GM06990 (cell line): ENCODE measurements around the genes CFC1B and POTEJ.

DNA sequence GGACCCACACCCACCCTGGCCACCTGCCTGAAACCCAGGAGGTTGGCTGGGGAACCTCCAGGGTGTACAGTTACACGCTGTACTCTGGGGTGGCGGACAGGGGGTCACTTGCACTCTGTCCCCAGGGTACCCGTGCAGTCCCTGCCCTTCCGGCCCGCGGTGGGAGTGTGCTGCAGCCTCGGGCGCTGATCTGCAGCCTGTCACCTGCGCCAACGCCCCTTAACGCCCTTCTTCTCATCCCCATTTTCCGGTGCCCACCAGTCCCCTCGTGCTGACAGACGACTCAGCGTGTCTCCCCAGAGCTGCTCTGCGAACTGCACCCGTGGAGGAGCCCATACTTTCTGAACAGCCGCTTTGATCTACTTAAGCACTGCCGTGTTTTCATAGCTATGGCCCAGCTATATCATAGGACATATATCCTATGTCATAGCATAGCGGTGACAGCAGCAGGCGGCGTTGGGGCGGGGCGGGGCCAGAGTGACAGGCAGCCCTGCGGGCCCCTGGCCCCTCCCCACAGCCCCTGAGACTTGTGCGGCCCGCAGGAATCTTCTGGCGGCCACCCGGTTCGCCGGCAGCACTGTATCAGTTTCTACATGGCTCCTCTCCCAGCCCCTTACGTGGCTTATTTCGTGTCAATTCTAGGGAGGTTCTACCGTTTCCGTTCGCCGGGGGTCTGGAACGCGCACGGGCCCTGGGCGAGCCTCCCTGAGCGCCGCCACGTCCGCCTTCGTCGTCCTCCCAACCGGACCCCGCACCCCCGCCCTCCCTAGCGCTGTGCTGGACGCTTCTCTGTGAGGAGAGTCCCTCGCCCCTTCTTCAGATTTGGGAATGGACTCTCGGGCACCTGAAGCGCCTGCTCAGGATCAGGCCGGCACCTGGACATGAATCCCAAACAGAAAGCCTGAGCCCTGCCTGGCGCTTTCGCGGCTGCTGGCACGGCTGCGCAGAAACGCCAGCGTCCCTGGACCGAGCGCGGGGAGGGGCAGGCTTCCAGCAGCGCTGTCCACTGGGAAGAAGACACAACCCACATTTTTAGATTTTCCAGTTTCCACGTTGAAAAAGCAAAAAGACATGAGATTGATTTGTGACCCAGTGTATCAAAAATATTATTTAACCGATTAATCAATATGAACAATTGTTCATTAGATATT lies 35.4 kb downstream of the PTPN18 start:
- RRBS, result 4% methylated on average over 23 of the region's 69 CpGs

DNA sequence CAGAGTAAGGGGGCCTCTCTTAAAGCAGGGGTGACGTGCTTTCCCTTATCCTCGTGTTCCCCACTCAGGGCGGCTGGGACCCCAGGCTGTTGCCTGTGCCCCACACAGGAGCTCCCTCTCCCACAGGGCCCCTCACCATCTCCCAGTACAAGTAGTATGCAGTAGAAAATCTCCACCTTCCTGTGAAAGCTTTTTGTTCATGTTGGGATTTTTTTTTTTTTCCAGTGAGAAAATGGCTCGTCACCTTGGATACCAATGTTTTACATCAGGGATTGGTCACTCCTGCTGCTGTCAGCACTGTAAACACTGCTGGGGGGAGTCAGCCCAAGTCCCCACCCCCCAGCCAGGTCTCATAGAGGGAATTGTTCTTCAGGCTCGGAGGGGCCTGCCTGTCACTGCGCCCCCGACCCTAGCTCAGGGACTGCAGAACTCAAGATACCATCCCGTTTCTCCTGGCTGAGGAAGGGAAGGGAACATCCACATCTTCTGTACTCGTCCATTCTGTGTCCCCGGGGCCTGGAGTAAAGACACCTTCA lies at the start of gene CFC1B:
TSS of gene CFC1B (plus strand) at position 353 of the 536 bp plus-strand sequence.
- RRBS, result no CpG with 5 or more reads among the region's 10 CpGs

- RRBS, result no CpG with 5 or more reads among the region's 16 CpGs
Measured at GRCh38 chr2:130611136-130611650, at the start of gene POTEJ. Gene POTEJ (plus strand): TSS chr2:130611440.

- RRBS, result no CpG with 5 or more reads among the region's 37 CpGs
Measured at GRCh38 chr2:130693489-130694030, 35.3 kb upstream of the GPR148 start.

- RRBS, result no CpG with 5 or more reads among the region's 18 CpGs
Measured at GRCh38 chr2:130836157-130836656, 507 bp upstream of the ARHGEF4 start.

DNA sequence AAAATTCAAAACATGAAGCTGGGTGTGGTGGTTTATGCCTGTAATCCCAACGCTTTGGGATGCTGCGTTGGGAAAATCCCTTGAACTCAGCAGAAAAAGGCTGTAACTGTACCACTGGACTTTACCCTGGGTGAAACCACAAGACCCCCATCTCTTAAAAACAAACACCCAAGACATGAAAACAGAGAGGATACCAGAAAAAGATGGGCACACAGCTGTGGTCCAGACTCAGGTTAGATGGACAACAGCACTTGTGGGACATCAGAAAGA lies 25.4 kb downstream of the FAM168B start:
- RRBS, result no CpG with 5 or more reads among the region's 2 CpGs

DNA sequence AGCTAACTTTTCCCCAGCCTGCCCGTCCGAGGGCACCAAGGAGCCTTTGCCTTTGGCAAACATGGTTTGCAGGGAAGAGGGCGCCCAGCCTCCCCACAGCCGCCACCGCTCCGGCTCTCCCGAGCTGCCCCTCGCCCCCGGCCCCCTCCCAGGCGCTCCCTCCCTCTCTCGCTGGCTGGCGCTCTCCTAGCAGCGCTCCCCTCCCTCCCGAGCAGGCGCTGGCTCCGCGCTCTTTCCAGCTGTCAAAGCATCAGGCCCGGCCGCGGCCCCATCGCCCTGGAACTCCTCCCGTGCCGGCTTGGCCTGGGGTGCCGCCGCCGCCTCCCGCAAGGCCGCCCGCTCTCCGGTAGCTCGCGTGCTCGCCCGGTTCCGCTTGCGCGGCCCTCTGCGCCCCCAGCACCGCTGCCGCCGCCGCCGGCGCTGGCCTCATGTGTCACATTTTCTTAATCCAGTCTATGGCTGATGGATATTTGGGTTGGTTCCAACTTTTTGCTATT lies 10.7 kb downstream of the RAB6D start:
- RRBS, result no CpG with 5 or more reads among the region's 44 CpGs

- RRBS, result no CpG with 5 or more reads among the region's 14 CpGs
Measured at GRCh38 chr2:131486420-131487068, 5.7 kb downstream of the MZT2A start.

- RRBS, result no CpG with 5 or more reads among the region's 13 CpGs
Measured at GRCh38 chr2:132276621-132277327, 115.0 kb upstream of the ANKRD30BL start.

DNA sequence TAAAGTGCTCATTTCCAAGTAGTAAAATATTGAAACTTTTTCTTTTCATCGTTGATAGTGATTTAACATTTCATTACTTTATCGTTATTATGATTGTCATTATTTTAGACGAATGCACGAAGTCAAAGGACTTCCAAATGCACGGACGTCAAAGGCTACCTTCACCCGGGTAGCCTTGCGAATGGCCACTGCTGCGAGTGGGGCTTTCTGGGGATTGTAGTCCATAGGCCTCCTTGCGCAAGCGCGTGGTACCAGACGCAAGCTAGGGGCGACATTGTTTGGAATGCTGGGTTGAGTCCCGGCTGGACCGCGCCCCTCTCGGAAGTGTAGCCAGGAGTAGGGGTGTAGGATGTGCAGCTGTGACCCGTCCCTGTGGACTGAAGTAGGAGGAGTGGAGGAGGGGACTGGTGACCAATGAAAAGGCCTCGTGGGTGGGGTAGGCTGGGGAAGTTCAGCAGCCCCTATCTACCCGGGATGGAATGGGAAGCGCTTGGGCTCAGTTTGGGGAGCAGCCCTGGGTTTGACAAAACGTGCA lies 112.0 kb upstream of the GPR39 start:
- RRBS, result no CpG with 5 or more reads among the region's 23 CpGs

- RRBS, result no CpG with 5 or more reads among the region's 8 CpGs
Measured at GRCh38 chr2:132620945-132621318, 49.1 kb downstream of the LYPD1 start.

GRCh38 chr2:132670522-132671057 lies 585 bp upstream of the LYPD1 start:
- RRBS, result 7% methylated on average over 14 of the region's 37 CpGs

DNA sequence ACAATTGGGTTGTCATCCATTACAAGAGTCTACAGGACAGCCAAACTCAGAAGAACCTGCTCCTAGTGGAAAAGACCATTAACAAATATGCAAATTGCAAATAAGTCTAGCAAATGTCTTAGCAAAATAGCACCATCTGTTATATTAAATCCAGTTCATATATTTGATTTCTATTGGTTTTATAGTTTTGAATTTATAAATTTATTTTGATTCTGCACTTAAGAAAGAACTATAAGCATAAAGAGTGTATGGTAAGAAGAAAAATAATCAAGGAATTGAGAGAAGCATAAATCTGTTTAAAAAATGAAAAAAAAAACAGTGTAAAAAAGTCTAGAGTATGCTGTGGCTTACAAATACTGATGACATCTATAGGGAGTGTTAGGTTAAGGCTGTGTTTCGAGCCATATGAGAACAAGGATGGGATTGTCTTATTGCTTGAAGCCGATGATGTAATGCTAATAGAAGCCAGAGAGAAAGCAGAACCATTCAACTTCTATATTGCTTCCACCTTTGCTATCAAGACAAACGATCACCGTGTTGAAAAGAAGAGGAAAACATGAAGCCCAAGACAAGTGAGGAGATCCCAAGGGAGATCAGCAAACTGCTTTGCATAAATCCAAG lies 206.4 kb downstream of the NCKAP5 start:
- RRBS, result no CpG with 5 or more reads among the region's 4 CpGs

DNA sequence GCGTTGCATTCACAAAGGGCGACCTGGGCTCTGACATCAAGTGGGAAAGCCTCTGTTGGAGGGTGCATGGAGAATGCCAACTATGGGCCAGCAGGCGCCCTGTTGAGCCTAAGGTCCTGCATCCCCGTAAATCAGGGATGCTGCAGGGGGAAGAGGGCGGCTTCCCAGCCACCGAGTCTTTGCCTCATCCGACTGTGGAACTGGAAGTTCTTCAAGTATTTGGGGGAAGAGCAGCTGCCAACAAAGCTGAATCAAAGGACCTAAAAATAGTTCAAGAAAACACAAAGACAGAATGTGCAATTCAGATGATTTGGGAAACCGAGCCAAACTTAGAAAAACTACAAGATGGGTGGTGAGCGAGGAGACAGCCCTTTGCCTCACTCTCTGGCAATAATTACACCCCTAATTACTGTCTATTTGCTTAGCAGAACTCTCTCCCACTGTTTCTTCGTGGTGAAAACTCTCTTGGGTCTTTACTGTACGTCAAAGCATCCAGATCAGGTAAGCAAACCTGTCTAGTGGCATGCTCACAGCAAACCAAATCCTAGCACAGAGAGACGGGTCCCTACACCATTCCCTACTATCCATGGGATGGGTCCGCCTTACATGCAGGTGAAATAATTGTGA lies 281.0 kb upstream of the MGAT5 start:
- RRBS, result no CpG with 5 or more reads among the region's 13 CpGs

DNA sequence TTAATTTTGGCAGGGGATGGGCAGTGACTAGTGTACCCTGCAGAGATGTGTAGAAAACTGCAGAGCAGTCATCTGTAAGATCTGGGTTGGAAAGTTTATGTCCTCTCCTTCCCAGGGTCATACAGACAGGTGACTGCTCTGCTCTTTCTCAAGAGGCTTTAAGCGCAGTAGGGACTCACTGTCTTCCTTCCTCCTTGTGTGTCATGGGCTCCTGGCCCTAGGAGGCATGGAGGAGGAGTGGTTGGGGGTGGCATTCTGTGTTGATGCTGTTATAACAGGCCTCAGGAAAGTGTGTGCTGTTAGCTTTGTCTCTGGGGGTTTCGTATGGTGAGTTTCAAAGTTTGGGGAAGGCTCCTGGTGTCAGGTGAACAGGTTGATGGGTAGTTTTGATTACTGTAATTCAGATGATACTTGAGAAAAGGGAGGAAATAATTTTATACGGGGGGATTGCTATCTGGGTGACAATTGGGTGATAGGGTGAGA lies 130.5 kb upstream of the MGAT5 start:
- RRBS, result no CpG with 5 or more reads among the region's 3 CpGs

GRCh38 chr2:134138305-134139087 lies 115.4 kb upstream of the MGAT5 start:
- RRBS, result no CpG with 5 or more reads among the region's 5 CpGs

DNA sequence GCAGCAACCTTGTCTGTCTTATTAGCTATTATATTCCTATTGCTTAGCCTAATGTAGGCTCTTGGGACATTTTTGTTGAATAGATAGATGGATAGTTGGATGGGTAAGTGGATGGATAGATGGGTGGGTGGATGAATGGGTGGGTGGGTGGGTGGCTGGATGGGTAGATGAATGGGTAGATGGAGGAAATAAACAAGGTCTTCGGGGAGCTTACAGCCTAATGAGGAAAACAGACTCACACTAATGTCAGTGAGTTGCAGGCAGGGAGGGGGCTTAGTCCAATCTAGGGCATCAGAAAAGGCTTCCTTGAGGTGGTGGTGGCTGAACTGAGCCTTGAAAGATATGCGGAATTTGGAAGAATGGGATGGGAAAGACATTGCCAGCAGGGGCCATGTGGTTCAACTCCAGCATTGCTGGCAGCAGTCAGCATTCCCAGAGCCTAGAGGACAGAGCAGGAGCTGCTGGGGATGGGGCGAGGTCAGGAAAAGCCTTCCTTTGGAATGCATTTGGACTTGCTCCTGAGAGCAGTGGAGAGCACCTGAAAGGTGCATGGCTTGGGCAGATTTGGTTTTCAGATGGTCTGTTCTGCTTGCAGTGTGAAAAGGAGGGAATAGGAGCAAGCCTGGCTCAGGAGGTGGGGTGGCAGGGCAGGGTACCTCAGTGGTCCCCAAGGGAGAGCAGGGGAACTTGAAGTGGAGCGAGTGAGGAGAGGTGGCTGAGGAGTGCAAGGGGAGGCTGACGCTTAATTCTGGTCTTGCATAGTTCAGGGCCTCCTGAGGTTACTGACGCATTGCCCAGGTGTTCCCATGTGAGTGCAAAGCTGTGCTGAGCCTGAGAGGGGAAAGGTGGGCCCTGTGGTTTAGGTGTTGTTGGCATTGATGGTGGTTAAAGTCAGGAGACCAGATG lies 112.3 kb upstream of the MGAT5 start:
- RRBS, result no CpG with 5 or more reads among the region's 6 CpGs

DNA sequence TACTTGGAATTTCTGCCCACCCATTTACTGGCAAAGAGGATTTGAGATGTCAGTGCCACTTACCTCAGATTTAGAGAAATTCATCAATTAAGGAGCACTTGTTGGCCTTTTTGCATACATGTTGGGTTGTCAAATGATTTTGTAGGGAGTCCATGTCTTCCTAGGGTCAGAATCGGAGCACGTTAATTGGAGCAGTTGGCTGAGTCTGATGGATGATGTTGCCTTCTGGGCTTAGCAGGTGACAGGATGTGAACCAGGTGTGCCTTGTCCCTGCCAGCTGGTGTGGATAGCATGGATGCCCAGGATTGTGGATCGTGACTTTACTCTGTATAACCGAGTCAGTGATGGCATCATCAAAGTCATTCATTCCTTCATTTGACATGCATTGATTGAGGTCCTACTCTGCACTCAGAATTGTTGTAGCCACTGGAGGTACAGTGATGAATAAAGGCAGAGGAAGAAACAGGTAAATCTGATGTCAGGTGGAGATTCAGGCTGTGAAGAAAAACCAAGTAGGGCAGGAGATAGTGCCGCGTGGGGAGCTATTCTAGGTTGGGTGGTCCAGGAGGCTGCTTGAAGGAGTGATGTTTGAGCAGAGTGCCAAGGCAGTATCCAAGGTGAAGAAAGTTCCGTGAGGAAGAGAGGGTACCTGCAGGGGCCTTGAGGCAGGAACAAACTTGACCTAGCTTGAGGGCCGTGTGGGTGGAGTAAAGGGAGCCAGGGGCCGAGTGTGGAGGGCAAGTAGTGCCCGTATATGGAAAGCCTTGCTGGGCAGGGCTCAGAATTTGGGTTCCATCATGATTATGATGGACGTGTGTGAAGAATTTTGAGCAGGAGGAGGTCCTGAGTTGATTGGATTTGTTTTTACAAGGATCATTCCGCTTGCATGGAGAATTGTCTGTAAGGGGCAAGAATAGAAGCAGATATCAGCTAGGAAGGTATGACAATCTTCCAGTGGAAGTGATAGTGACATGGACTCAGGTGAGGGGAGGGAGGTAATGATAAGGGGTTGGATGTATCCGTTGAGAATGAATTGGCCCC lies 67.2 kb upstream of the MGAT5 start:
- RRBS, result no CpG with 5 or more reads among the region's 13 CpGs

- RRBS, result no CpG with 5 or more reads among the region's 5 CpGs
Measured at GRCh38 chr2:134220449-134220862, 33.4 kb upstream of the MGAT5 start.